Cerebellum (tissue), 5 donors: ENCODE measurements around a stretch of chr11.

- PRO-cap, 3 experiments, result no peak in any of the 3 experiments
- RAMPAGE, long total RNA, result no peak
Observed at GRCh38 chr11:61494344-61494860, 13.5 kb downstream of the PPP1R32 start.

- PRO-cap, 3 experiments, result no peak in any of the 3 experiments
- RAMPAGE, long total RNA, result no peak
Observed at GRCh38 chr11:61534654-61535261, 26.2 kb downstream of the LRRC10B start.

DNA sequence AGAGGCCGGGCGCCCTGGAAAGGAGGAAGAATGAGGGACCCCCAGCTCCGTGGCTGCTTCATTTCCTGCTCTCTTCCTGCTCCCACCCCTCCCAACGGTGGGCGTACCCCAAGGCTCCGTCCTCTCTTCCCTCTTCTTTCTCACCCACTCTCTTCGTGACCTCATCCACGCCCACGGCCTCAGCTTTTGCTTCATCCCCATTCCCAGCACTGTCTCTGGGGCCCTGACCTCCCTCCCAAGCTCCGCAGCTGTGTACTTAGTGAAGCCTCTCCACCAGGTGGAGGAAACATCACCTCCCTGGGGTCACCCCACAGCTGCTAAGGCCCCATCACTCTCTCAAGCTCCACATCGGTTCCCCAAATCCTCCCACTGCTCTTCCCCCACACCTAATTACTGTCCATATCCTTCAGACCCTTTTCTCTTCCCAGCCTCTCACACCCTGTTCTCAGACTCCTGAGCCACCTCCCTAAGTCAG, 7.8 kb upstream of the SYT7 start:
- PRO-cap, 3 experiments, result no peak in any of the 3 experiments
- RAMPAGE, long total RNA, result no peak

DNA sequence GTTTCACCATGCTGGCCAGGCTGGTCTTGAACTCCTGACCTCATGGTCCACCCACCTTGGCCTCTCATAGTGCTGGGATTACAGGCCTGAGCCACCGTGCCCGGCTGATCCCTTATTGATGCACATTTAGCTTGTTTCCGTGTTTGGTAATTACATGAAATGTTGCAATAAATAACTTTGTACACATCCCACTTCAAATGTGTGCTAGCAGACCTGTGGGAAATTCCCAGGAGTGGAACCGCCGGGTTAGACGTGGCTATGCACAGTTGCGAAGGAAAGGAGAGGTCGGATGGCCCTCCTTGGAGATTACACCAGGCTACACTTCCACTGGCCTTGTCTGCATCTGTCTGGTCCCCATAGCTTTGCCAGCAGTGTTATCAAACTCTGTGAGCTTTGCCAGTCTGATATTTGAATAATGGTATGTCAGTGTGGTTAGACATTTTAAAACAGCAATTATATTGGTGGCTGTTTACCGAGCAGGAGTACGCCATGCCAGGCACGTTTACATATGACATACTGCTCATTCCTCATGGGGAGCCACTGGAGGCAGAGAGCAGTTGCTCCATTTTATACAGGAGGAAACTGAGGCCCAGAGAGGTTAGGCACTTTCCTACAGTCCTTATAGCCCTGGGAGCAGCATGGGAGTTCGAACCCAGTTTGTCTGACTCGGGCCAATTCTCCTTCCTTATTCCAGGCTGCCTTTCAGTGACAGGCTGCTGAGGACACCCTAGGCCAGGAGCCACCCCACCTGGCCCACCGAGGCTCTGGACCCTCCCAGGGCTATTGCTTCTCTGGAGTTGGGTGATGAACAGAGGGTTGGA, 27.3 kb upstream of the SYT7 start:
- PRO-cap, 3 experiments, result no peak in any of the 3 experiments
- RAMPAGE, long total RNA, result no peak

DNA sequence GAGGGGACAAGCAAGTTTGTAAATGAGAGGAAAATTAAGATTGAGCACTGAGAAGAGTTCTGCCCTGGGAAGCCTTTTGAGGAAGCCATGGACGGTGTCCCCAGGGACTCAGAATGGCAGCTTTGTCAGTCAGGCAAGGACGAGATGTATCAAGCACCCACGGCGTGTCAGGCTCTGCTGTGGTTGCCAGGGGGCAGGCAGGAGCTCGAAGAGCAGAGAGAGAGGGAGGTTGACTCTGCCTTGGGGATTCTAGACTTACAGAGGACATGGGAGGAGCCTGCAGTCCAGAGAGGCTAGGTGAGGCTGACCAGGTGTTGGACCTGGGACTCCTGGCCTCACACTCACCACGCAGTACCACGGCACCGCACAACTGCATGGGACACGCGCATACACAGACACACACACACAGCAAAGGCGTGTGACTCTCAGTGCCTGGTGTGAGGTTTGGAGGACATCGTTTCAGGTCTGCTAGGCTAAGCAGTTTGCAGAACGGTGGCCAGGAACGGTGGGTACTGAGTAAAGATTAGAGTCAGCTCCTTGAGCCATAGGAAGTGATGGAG, 29.2 kb upstream of the SYT7 start:
- PRO-cap, 3 experiments, result no peak in any of the 3 experiments
- RAMPAGE, long total RNA, result no peak

GRCh38 chr11:61698204-61699024, 18.2 kb downstream of the DAGLA start:
- PRO-cap, 3 experiments, result no peak in any of the 3 experiments
- RAMPAGE, long total RNA, result no peak

DNA sequence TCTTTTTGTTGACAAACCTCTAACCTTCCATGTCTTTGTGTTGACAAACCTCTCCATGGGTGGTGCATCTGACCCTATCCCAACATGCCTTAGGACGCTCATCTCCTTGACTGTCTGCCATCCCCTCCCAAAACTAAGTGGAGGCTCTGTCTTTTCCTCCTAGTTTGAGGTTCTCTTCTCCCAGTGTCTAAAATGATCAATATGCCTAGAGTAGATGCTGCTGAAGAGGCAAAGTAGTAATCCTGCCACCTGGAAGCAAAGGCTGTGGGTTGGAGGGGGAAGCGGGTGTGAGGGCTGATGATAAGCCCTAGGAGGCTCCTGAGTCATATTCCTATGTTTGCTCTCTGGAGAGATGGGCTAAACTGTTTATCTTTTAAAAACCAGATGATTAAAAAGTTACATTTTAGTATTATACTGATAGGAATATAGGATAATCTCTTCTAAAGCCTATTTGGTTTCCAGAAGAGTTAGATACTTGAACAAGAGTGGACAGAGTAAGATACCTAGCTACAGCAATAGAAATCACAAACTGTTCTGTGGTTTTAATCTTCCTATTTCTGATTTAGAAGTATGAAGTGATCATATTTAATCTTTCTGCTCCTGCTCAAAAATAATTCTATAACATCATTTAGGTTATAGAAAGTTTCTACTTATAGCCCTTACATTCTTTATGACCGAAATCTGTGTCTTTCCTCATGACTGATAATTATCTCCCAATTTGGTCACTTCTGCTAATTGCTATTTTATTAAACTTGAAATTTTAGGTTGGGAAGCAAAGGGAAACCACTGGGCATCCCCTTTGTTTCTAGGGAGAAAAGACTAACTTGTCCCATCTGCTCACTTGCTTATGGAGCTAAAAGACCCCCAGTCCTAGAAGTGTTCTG, 8.1 kb downstream of the FEN1 start:
- PRO-cap, 3 experiments, result no peak in any of the 3 experiments
- RAMPAGE, long total RNA, result no peak

GRCh38 chr11:61905319-61905671, 12.1 kb downstream of the RAB3IL1 start:
- PRO-cap, 3 experiments, result no peak in any of the 3 experiments
- RAMPAGE, long total RNA, result no peak

DNA sequence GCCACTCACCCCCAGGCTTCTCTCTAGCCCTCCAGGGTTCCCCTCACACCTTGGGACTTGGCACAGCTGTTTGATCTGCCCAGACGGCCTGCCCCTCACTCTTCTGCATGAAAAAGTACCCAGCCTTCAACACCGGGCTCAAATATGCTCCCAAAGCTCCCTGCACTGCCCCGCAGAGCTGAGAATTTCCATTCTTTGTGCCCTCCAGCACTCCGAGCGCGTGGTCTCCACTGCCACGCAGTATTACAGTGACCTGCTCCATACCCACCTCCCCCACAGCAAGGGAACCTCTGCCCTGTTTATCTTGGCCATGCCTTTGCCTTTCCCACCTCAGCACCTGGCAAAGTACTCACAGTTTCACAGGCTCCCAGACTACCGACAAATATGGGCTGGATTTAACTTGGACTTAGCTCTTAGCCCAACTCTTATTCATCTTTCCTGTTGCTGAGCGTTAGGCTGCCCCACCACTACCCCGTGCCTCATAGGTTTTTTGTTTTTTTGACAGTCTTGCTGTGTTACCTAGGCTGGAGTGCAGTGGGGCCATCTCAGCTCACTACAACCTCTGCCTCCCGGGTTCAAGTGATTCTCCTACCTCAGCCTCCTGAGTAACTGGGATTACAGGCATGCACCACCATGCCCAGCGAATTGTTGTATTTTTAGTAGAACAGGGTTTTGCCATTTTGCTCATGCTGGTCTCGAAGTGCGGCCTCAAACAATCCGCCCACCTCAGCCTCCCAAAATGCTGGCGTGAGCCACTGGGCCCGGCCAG, 7.8 kb upstream of the FTH1 start:
- PRO-cap, 3 experiments, result no peak in any of the 3 experiments
- RAMPAGE, long total RNA, result no peak

DNA sequence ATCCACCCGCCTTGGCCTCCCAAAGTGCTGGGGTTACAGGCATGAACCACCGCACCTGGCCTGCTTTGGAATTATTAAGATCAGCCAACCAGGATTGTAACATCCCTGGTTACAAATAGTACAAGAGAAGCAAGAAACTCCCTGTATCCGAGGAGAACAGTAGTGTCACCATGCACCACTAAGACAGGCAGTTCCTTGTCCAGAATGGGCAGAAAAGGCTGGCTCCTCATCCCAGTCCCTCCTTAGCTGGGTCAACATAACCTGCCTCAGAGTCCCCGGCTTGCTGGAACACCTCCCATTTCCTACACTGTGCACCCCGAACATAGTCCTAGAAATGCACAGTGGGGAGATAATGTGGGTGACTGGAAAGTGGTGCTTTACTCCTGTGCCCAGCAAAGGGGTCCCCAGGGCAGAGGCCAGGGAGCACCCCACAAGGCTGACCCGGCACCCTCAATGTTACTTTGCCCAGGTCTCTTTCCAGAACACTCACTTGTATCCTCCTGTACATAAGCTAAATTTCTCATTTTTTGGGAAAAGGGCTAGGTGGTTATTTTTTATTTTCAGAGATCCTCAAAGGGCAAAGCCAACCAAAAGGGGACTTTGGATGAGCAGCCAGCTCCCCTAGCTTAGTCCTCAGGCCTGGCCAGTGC, 77.0 kb upstream of the INCENP start:
- PRO-cap, 3 experiments, result no peak in any of the 3 experiments
- RAMPAGE, long total RNA, result no peak

DNA sequence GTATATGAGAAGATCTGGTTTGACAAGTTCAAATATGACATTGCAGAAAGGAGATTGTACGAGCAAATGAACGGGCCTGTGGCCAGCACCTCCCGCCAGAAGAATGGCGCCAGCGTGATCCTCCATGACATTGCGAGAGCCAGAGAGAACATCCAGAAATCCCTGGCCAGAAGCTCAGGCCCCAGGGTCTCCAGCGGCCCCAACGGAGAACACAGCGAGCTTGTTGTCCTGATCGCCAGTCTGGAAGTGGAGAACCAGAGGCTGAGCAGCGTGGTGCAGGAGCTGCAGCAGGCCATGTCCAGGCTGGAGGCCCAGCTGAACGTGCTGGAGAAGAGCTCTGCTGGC, 20.7 kb upstream of the SCGB1D1 start:
- PRO-cap, 3 experiments, result no peak in any of the 3 experiments
- RAMPAGE, long total RNA, result no peak

- PRO-cap, 3 experiments, result no peak in any of the 3 experiments
- RAMPAGE, long total RNA, result no peak
Observed at GRCh38 chr11:62515895-62516753, 30.5 kb downstream of the AHNAK start.

GRCh38 chr11:62519584-62519988, 27.0 kb downstream of the AHNAK start:
- PRO-cap, 3 experiments, result no peak in any of the 3 experiments
- RAMPAGE, long total RNA, result no peak

DNA sequence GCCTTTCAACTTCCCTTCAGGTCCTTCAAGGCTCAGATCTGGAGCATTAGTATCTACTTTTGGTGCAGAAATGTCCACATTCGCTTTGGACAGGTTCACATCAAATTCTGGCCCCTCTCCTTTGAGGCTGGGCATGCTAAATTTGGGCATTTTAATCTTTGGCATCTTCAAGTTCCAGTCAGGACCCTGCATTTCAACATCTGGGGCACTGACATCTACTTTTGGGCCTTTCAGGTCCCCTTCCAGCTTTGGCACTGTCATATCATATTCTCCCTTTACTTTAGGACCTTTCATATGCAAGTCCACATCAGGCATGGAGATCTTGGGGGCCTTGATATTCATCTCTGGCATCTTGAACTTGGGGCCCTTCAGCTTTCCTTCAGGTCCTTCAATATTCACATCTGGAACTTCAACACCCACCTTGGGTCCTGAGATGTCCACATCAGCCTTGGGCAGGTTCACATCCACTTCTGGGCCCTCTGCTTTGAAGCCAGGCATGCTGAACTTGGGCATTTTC, 15.3 kb downstream of the AHNAK start:
- PRO-cap, 3 experiments, result no peak in any of the 3 experiments
- RAMPAGE, long total RNA, result no peak

GRCh38 chr11:62544306-62545489, 1.9 kb downstream of the AHNAK start:
- PRO-cap, 3 experiments, result peak in 1 of 3 experiments; most common plus-strand start chr11:62545271 (in 1); most common minus-strand start chr11:62545129 (in 1)
- RAMPAGE, long total RNA, result no peak

DNA sequence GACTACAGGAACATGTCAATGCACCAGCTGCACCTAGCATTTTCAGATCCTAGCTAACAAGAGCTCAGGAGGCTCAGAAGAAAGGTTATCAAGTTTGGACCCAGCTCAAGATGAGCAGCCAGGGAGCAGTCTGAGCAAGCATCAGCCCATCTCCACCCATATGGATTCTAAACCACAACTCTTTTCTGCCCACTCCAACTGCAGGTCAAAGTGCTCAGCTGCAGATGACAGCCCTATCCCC, 10.5 kb upstream of the AHNAK start:
- PRO-cap, 3 experiments, result no peak in any of the 3 experiments
- RAMPAGE, long total RNA, result no peak

DNA sequence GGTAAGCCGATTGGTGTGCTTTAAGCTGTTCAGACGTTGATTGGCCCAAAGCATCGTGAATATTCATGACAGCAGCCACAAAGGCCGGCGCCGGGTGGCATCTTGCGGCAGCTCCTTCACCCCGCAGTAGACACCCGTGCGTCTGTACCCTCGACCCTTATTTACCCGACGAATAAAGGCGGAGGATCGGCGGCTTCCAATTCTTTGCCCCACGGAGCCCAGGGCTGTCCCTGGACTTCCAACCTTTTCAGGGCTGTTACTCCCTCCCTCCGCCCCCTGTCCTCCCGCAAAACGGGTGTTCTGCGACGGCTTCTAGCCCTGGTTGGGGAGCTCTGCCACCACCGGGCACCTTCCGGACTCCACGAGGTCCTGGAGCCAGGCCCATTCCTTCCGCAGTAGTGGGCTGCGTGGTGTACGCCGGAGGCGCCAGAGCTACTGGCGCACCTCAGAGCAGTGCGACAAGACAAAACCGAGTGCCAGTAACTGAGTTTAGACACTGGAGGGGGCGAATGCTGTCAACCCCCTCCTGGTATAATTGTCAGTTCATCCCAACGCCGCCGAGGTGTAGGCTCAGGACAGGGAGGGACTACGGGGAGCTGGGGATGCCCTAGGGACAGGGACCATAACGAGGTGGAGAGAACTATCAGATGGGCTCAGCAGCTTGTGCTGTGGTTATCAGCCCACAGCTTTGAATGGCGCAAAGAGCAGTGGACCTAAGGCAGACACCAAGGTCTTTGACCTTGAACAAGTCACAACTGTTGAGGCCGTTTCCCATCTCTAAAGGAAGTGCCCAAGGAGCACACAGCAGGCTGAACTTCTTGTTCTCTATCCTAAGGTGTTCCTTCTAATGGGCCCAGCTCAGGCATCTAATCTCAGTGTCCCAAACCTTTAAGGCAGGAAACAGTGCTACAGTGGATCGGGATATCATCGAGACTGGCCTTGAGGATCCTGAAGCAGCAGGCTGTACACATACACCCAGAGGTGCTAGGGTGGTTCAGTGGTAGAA, 711 bp upstream of the TUT1 start:
- PRO-cap, 3 experiments, result peak in 3 of 3 experiments; most common plus-strand start position 66 of the sequence (in 2); most common minus-strand start position 363 of the sequence (in 1)
- RAMPAGE, long total RNA, result no peak

- PRO-cap, 3 experiments, result no peak in any of the 3 experiments
- RAMPAGE, long total RNA, result no peak
Observed at GRCh38 chr11:62597728-62598833, 3.6 kb downstream of the MTA2 start.

DNA sequence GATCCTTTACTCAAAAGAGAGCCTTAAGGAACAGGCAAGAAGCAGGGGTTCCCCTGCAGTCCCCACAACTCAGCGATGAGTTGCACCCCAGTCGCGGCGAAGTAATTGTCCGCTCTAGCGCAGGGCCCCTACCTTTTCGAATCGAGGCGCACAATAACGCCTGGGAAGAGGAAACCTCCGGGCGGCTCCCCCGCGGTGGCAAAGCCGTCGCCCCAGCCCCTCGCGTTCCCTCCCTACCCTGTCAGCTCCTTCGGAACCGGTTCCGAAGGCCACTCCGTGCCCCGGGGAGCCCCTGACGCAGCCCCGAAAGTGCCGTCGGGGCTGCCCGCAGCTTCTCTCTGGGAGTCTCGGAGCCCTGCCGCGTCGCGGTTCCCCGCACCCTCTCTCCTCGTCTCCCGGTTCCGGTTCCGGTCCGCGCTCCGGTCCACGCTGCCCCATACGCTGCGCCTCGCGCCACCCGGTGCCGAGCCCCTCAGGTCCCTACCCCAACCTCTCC, 726 bp downstream of the MTA2 start:
- PRO-cap, 3 experiments, result peak in 1 of 3 experiments; most common plus-strand start position 437 of the sequence (in 1); most common minus-strand start position 390 of the sequence (in 1)
- RAMPAGE, long total RNA, result no peak

GRCh38 chr11:62607456-62607915, 5.1 kb downstream of the EML3 start:
- PRO-cap, 3 experiments, result no peak in any of the 3 experiments
- RAMPAGE, long total RNA, result no peak